HTR-8/SVneo (cell line): ENCODE measurements around the gene DOP1A.

DNA sequence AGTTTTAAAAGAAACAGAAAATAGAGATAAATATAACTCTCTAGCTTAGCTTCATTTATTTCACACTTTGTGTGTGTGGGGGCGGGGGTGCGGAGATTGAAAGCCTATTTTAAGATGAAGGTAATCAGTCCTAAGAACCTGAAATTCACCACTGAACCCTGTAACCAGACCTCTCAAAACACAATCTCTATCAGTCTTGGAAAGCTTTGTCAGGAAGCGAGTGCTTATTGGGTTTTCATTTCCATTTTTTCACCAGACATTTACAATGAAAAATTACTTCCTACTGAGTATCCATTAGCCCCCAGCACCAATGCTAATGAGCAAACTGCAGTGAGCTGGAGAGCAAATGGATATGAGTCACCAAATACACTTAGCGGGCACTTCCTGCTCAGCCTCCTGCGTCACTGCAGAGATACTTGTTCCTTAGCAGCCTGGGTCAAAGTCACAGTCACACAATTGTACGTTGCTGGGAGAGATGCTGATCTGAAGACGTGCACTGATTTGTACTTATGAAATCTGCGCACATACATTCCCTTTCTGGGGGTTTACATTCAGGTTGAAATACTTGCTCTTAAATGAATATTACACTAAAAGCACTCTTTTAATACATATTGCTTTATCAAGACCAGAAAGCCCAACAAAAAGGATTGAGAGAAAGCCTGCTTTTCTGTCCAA is 532.2 kb downstream of the BCKDHB start:
- RRBS = no CpG with 5 or more reads among the region's 8 CpGs

DNA sequence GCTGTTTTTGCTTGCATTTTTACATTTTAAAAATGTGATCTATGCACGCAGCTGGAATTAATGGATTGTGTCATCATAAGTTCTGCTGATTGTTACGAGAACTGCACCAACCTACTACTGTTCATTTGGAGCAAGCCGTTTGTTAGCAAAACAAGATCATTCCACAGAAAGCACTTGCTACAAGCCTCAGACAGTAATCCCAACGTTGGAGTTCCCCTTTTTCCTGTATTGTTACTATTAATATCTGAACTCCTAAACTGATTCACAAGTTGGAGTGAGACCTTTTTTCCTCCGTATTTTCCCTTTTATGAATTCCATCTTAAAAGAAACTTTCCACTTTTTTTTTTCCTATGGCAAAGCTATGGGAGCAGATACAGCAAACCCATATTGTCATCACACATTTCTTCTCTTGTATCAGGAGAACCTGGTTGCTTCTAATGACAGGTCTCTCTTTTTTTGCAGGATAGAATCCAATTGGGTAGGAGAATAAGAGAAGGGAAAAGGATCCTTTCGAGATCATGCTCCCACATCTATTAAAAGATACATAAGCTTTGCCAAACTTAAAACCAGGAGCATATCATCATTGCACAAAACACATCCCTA is 3.4 kb downstream of the TENT5A start:
- RRBS = no CpG with 5 or more reads among the region's 6 CpGs

GRCh38 chr6:81938237-81939021 is 185.9 kb upstream of the TENT5A start:
- RRBS = no CpG with 5 or more reads among the region's 3 CpGs

DNA sequence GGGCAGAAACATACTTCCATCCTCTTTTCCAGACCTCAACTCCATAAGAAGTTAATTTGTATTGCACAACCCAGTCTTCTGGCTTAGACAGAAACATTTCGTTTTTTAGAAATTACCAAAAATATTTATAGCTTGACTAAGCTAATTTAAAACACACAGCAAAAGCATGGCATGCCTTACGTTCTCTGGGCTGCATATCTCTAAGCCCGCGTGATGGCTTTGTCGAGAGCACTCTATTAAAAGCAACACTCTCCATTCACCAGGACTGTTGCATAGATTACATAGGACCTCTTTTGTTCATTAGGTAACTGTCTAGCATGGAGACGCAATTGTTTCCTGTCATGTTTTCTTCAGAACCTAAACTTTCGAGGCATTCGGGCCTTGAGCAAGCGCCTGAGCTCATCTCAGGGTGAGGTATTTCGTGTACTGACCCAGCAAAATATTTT is 104.5 kb downstream of the IBTK start:
- RRBS = no CpG with 5 or more reads among the region's 10 CpGs

GRCh38 chr6:82144965-82145389 is 102.6 kb downstream of the IBTK start:
- RRBS = no CpG with 5 or more reads among the region's 6 CpGs

DNA sequence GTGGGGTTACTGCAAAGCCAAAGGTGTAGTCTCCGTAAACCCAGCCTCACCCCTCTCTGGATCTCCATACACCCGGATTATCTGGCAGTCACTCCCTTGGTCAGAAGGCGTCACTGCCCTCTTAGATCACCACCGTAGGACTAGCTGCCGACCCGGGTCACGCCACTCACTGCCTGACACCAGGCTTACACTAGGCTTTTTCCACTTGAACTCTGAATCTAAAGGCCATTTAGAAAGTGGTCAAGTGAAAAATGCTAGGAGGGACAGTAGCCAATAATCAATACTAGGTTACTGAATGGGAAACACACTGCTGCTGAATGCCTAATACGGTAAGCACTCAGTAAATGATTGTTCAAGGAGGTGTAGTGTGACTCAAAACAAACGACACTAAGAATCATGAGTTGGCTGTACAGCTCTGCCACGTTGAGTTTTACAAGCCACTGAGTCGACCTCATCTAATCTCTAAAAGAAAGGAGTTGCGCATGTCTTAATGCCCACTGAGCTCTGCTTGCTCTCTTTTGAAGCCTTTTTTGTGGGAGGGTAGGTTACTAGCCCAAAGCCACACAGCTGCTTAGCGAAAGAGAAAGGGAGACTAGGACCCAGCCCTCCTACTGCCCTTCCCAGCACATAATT is 758 bp upstream of the IBTK start:
- RRBS = 52% methylated on average over 4 of the region's 13 CpGs

GRCh38 chr6:82363957-82364990 is 657 bp downstream of the TPBG start:
- RRBS = 1% methylated on average over 37 of the region's 87 CpGs

DNA sequence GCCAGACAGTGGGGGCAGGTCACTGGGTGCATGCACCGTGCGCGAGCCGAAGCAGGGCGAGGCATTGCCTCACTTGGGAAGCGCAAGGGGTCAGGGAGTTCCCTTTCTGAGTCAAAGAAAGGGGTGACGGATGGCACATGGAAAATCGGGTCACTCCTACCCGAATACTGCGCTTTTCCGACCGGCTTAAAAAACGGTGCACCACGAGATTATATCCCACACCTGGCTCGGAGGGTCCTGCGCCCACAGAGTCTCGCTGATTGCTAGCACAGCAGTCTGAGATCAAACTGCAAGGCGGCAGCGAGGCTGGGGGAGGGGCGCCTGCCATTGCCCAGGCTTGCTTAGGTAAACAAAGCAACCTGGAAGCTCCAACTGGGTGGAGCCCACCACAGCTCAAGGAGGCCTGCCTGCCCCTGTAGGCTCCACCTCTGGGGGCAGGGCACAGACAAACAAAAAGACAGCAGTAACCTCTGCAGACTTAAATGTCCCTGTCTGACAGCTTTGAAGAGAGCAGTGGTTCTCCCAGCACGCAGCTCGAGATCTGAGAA is 195.0 kb downstream of the TPBG start:
- RRBS = no CpG with 5 or more reads among the region's 22 CpGs

- RRBS = no CpG with 5 or more reads among the region's 6 CpGs
These were observed 347.9 kb downstream of the TPBG start for GRCh38 chr6:82711442-82711963.

- RRBS = 2% methylated on average over 44 of the region's 82 CpGs
These were observed at the start of gene DOP1A for GRCh38 chr6:83067216-83068537. TSS of gene DOP1A (plus strand) at chr6:83067671.

DNA sequence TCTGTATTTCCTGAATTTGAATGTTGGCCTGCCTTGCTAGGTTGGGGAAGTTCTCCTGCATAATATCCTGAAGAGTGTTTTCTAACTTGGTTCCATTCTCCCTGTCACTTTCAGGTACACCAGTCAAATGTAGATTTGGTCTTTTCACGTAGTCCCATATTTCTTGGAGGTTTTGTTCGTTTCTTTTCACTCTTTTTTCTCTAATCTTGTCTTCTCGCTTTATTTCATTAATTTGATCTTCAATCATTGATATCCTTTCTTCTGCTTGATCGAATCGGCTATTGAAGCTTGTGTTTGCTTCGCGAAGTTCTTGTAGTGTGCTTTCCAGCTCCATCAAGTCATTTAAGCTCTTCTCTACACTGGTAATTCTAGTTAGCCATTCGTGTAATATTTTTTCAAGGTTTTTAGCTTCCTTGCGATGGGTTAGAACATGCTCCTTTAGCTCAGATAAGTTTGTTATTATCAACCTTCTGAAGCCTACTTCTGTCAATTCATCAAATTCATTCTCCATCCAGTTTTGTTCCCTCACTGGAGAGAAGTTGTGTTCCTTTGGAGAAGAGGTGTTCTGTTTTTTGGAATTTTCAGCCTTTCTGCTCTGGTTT is 98.6 kb downstream of the RWDD2A start:
- RRBS = no CpG with 5 or more reads among the region's 9 CpGs

DNA sequence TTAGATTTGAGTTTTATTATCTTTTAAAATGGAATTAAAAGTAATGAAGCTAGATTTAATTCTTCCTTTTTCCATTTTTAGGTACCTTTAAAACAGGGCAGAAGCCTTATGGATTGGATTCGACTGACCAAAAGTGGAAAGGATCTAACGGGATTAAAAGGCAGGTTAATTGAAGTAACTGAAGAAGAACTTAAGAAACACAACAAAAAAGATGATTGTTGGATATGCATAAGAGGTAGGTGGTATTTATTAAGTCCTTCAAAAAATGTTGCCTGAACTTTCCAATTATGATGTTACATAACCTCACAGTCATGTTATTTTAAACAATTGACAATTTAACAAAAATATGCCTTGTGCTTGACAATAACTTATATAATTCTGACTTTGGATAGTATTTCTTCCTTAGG is 4.6 kb downstream of the CYB5R4 start:
- RRBS = no CpG with 5 or more reads among the region's 2 CpGs

DNA sequence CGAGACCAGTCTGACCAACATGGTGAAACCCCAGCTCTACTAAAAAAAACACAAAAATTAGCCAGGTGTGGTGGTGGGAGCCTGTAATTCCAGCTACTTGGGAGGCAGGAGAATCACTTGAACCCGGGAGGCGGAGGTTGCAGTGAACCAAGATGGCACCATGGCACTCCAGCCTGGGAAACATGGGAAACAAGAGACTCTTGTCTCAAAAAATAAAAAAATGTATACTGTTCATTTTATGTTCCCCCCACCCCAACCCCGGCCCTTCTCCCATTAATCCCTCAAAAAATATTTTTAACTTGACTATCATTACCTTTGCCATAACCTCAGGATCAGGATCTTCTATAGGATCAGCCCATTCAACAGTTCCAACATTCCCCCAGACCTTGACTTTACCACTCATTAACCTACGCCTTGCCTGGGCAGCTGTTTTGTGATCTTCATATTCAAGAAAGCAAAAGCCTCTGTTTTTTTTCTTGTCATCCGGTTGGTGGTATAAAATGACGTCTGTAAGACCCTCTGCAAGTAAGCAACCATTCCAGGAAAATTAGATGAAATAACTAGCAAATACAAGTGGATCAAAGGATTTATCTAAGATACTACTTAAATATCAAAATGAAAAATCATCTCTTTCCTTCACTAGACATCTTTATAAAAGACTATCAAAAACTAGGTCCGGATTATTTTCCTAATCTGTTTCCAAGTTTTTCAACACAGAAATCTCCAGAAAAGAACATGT is 20.3 kb downstream of the SYNCRIP start:
- RRBS = no CpG with 5 or more reads among the region's 8 CpGs

DNA sequence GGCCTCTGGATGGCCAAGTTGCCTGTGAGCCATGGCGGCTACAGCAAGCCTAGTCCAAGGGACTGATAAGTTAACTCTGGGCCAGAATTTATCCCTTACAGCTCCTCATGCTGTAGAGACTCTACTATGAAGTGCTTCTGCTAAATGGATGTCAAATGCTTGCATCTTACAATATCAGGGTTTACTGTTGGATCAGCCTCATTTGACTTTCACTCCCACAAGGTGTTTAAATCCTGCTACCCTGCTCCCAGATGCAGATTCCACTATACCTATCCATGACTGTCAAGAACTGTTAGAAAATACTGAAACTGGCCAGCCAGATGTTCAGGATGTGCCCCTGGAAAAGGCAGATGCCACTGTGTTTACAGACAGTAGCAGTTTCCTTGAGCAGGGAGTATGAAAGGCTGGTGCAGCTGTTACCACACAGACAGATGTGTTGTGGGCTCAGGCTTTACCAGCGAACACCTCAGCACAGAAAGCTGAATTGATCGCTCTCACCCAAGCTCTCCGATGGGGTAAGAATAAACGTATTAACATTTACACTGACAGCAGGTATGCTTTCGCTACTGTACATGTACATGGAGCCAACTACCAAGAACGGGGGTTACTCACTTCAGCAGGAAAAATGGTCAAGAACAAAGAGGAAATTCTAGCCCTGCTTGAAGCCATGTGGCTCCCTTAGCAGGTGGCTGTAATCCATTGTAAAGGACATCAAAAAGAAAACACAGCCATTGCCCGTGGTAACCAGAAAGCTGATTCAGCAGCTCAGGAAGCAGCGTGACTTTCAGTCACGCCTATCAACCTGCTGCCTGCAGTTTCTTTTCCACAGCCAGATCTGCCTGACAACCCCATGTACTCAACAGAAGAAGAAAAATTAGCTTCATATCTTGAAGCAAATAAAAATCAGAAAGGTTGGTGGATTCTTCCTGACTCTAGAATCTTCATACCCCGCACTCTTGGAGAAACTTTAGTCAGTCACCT is 459.8 kb upstream of the HTR1E start:
- RRBS = no CpG with 5 or more reads among the region's 11 CpGs

- RRBS = no CpG with 5 or more reads among the region's 9 CpGs
These were observed 62.1 kb upstream of the SMIM8 start for GRCh38 chr6:87260210-87260794.

GRCh38 chr6:87702342-87702590 is 233 bp upstream of the AKIRIN2 start:
- RRBS = under 1% methylated on average over 9 of the region's 13 CpGs

GRCh38 chr6:87730215-87730811 is 28.3 kb upstream of the AKIRIN2 start:
- RRBS = no CpG with 5 or more reads among the region's 4 CpGs

DNA sequence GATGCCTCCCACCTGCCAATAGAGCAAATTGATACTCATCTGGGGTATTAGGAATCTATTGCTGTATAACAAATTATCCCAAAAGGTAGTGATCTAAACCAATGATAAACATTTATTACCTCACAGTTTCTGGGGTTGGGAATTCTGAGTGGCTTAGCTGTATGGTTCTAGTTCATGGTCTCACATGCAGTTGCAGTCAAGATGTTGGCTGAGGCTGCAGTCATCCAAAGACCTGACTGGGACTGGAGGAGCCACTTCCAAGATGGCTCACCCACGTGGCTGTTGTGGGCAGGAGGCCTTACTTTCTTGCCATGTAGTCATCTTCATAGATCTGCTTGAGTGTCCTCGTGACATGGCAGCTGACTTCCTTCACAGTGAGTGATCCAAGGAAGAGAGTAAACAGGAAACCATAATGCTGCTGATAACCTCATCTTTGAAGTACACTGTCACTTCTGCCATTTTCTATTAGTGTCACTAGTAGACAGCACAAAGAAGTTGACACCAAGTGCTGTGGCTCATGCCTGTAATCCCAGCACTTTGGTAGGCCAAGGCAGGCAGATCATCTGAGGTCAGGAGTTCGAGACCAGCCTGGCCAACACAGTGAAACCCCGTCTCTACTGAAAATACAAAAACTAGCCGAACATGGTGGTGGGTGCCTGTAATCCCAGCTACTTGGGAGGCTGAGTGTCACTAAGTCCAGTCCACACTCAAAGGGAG is 40.1 kb upstream of the AKIRIN2 start:
- RRBS = no CpG with 5 or more reads among the region's 5 CpGs

DNA sequence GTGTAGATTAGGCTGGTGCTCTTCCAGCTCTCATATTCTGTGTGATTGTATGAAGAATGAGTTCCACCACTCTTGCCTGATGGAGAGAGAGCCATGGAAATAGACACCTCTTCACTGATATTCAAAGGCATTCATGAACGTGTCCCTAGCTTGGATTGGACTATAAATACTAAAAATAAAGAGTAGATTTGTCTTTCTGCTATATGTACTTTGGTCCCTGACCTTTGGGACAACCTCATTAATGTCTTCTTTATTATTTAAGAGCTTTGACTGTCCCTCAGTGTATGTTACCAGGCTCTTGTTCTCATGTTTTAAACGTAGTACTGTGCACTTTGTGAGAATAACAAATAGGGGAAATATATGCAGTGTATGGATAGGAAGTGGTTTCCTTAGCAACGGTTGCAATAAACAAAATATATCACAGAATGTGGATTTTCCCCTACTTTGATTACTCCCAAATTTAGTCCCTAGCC is 123.6 kb upstream of the AKIRIN2 start:
- RRBS = no CpG with 5 or more reads among the region's 3 CpGs

DNA sequence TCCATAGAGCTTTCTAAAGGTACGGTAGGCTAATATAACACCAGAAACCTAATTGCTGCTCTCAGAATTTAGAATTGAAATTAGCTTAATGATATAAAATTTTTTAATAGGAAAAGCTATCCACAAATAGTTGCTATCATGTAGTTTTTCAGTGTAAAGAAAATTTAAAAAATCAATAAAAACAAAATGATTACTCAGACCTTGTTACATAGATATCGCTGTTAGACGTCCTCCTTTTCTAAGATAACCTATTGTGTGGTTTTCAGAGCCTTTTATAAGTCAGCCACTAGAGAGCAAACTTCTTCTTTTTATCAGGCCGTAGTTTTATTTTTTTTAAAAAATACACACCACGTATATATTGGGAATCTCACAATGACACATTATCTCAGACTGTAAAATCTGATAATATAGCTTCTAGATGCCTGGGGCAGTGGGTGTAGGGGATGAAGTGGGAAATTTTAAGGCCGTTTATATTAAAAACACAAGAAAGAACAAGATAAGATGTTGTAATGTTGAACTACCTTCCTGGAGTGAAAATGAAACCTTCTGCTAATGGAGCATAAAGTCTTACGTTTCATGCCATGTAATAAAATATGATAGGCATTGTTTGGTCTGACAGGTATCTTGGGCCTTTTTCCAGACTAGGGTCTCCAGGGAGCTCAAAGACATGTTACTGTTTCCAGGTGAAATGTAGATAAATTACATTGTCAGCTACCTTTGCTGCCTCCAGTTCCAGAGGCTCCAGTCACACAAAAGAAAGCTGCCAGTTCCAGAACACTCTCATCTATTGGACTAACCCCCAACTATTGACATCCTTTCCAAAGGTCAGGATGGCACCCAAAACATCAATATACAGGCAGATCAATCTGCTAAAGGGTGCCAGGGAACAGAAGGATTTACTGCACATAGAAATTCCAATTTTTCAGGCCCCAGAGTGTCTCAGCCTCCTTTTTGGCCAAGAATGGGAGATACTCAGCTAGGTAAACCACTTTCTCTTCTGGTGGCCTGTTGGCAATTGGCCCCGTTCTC is 130.1 kb upstream of the AKIRIN2 start:
- RRBS = no CpG with 5 or more reads among the region's 8 CpGs